Measurements from ENCODE around the genes RAB38 and TRIM49D2.

- PRO-cap, result no peak
- RAMPAGE, long total RNA, 5 experiments, result no peak in any of the 5 experiments
- RRBS, result no CpG with 5 or more reads among the region's 8 CpGs
These were observed 407.2 kb upstream of the CCDC90B start for GRCh38 chr11:83693171-83693967.

DNA sequence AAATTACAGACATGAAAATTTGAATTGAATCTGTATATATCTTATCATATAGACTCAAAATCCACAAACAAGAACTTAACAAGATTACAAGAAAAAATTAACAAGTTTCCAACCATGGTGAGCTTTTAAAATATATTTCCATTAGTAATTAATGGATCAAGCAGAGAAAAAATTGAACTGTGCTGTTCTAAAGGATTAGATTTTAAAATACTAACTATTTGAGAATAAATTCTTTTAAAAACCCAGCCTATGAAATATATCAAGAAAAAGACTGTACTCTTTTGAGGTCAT lies 152.9 kb downstream of the DLG2 start:
- PRO-cap, result no peak
- RAMPAGE, long total RNA, 5 experiments, result no peak in any of the 5 experiments

- PRO-cap, result no peak
- RAMPAGE, long total RNA, 5 experiments, result no peak in any of the 5 experiments
- RRBS, result no CpG with 5 or more reads among the region's 4 CpGs
These were observed 4.5 kb upstream of the TMEM126A start for GRCh38 chr11:85643151-85643774.

DNA sequence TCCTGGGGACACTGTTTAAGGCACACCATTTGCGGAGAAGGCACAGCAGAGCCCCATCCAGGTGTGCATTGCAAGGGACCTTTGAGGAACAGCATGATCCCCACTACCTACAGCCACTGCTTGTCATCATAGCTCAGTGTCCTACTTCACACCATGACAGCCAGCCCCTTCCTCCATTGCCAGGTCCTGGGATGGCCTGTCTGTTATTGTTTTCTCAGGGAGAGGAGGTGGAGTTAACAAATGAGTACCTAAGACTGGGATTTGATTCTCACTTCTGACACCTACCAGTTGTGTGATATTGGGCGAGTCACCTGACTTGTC lies 54.8 kb downstream of the SYTL2 start:
- PRO-cap, result no peak
- RAMPAGE, long total RNA, 5 experiments, result no peak in any of the 5 experiments
- RRBS, result no CpG with 5 or more reads among the region's 2 CpGs

DNA sequence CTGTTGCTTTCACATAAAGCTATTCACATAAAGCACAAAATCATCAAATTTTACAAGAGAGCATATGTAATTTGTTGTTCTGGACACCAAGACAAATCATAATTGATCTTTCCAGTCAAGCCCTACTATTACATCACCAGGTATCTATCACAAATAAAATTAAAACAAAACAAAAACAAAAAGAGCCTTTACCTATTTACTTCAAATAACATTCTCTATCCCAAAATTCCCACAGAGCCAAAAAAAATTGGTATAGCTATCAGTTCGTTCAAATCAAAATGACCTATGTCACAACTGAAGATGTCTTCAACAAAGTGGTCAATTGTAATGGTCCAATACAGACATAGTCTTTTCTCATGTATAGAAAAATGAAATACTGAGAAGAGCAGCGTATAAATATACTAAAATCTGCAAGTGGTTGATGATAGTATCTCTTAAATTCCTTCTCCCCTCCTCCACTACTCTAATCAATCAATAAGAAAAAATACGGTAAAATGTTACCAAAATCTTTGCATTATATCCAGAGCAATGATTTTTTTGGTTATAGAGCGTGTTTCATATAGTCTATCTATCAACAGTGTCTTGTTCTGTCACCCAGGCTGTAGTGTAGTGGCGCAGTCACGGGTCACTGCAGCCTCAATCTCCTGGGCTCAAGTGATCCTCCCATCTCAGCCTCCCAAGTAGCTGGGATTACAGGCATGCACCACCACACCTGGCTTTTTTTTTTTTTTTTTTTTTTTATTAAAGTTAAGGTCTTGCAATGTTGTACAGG lies 105.5 kb downstream of the PICALM start:
- PRO-cap, result no peak
- RAMPAGE, long total RNA, 5 experiments, result no peak in any of the 5 experiments
- RRBS, result no CpG with 5 or more reads among the region's 6 CpGs

- PRO-cap, result no peak
- RAMPAGE, long total RNA, 5 experiments, result no peak in any of the 5 experiments
- RRBS, result no CpG with 5 or more reads among the region's 1 CpG
These were observed 90.5 kb downstream of the PICALM start for GRCh38 chr11:85978251-85978949.

DNA sequence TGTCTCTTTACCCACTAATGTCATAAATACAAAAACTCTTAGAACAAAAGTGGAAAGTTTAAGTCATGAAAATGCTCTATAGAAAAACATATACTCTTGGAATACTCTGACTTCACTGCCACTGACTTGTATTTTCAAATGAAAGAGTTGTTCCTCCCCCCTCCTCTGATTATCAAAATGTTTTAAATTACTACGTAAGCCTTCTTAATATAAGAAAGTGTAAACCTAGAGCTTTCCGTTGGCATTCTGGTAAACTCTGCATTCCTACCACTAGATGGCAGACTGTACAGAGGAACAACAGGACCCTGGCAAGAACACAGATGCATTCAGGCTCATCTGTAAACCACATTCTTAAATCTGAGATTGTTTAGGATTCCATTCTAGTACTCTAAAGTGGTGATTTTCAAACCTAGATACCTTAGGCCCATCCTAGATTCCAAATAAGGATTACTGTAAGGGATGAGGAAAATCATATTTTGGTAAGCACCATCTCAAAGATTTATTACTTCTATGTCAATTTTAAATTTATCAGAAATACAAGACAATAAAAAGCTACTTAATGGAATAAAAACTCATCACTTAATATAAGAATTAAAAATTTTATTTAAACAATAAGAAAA lies 27.0 kb downstream of the PICALM start:
- PRO-cap, result unidirectional peak, minus-strand start at position 168 of the sequence
- RAMPAGE, long total RNA, 5 experiments, result no peak in any of the 5 experiments
- RRBS, result no CpG with 5 or more reads among the region's 2 CpGs

DNA sequence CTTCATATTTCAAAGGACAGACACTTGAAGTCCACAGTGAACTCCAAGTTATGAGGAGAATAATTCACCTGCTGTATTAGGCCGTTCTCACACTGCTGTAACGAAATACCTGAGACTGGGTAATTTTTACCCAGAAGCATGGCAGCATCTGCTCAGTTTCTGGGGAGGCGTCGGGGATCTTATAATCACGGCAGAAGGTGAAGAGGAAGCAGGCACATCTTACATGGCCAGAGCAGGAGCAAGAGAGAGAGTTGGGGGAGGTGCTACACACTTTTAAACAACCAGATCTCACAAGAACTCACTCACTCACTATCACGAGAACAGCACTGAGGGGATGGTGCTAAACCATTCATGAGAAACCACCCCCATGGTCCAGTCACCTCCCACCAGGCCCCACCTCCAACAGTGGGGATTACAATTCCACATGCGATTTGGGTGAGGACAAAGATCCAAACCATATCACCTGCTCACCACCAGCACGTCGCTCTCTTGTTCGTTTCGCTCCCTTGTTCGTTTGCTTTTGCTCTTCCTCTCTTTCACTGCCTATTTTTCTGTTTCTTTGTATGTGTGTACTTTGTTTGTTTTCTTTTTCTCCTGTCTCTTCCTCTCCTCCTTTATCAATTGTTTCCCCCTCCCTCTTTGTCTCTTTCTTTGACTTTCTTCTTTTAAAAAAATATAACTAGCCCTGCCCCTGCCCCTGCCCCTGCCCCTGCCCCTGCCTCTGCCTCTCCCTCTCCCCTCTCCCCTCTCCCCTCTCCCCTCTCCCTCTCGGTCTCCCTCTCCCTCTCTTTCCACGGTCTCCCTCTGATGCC lies 40.4 kb upstream of the PICALM start:
- PRO-cap, result no peak
- RAMPAGE, long total RNA, 5 experiments, result no peak in any of the 5 experiments
- RRBS, result no CpG with 5 or more reads among the region's 14 CpGs

DNA sequence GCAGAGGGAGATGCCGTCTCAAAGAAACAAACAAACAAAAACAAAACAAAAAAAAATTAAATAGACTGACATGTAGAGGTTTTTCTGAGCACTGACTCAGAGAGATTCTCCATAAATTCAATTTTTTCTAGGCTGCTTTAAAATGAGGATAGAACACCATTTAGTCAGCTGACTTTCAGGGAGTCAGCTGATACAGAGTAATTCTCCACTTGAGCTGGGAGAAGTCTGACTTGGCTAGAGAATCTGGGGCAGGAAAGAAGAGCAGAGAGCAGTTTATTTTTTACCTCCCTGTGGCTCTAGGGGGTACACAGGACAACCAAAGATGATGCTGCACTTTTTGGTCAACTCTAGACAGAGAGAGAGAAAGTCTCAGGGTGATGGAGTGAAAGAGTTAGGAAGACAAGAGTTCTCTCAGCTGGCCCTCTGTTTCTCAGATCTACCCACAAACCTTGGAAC lies 67.3 kb upstream of the EED start:
- PRO-cap, result no peak
- RAMPAGE, long total RNA, 5 experiments, result no peak in any of the 5 experiments
- RRBS, result no CpG with 5 or more reads among the region's 1 CpG

- PRO-cap, result no peak
- RAMPAGE, long total RNA, 5 experiments, result start-site peak on the minus strand in 1 of 5 experiments, at chr11:86464164-86464427 at its widest, 7 reads per replicate
- RRBS, result no CpG with 5 or more reads among the region's 3 CpGs
These were observed 89.3 kb downstream of the CCDC81 start for GRCh38 chr11:86464001-86464414.

- PRO-cap, result no peak
- RAMPAGE, long total RNA, 5 experiments, result no peak in any of the 5 experiments
- RRBS, result no CpG with 5 or more reads among the region's 4 CpGs
These were observed 136.5 kb downstream of the CCDC81 start for GRCh38 chr11:86511062-86511681.

- PRO-cap, result no peak
- RAMPAGE, long total RNA, 5 experiments, result no peak in any of the 5 experiments
- RRBS, result no CpG with 5 or more reads among the region's 8 CpGs
These were observed 2.3 kb downstream of the PRSS23 start for GRCh38 chr11:86802389-86803197.

DNA sequence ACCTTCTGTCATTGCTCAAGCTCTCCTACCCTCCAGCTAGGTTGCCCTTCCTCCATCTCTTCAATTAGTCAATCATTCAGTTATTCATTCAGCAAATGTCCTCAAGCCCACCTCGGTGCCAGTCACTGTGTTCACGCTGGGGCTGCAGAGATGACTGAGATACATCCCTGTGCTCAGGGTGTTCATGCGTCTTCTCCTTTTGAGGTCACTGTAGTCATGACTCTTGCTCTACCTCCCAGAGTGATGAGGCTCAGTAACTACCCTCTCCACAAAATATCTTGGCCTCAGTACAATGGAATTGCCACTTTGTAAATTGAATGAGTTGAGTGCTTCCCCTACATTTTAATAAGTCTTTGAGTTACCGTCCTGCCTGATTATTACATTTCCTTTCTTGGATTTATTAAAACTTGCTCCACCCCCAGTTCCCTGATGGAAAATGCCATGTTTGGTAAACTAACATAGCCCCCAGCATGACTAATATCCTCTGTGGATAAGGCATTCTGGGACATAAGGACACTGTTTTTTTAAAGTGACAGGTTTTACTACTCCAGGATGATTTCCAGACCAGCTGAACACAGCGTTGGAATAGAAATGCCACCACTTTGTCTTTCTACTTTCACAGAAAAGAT lies 15.9 kb downstream of the PRSS23 start:
- PRO-cap, result unidirectional peak, plus-strand start at position 555 of the sequence
- RAMPAGE, long total RNA, 5 experiments, result no peak in any of the 5 experiments
- RRBS, result no CpG with 5 or more reads among the region's 5 CpGs

- PRO-cap, result no peak
- RAMPAGE, long total RNA, 5 experiments, result no peak in any of the 5 experiments
- RRBS, result no CpG with 5 or more reads among the region's 3 CpGs
These were observed 13.5 kb upstream of the TMEM135 start for GRCh38 chr11:87024353-87024552.

DNA sequence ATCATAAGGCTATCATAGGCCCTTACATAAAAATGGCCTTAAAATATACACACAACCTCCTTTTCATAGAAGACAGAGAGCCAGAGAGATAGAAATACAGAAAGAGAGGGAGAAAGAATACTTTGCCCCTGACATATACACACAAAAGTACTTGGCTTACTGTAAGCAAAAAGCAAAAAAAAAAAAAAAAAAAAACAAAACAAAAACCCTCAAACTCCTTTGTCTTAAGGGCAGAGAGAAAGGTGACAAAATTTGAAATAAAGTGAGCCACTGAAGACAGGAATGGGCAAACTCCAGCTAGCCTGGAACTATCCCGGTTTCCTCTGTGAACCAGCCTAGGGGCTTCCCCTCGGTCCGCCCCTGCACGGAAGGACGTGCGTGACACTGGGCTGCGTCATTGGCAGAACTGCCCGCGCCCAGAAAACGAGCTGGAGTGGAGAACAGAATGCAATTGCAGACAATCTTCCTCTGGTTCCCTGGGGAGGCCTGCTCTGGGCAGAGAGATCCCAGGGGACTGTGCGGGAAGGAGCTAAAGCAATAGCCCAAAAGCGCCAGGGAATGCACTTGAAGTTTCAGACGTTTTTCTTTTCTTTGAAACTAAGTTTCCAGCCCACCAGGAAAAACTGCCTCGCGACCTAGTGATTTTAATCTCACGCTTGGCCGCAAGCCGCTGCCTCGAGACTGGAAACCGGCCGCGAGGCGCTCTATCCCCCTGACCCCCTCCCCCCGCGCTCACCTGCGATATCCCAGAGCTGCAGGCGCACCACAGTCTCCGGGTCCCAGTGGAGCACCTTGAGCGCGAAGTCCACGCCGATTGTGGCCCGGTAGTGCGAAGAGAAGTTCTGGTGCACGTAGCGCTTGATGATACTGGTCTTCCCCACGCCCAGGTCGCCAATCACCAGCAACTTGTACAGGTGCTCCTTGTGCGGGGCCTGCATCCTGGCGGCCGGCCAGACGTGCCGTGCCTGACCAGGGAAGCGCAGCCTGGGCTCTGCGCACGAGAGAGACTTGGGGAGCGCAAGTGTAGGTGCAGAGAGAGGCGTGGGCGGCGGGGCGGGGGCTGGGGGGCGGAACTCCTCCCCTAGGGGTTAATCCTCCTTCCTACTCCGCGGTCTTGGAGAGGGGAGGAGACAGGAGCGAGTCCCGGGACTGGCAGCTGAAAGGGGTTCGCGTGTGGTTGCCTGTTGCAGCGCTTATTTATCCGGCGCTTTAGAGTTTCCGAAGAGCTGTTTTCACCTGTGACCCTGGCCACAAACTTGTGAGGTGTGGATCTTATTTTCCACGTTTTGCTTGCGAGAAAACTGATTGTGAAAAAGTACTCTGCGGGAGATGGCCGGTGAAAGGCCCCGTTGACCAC lies at the start of gene RAB38:
TSS of gene RAB38 (minus strand) at position 997 of the 1,357 bp plus-strand sequence.
- PRO-cap, result bidirectional peak, plus-strand start at position 421 of the sequence, minus-strand start at position 324 of the sequence; bidirectional peak, plus-strand start at position 1,118 of the sequence, minus-strand start at position 896 of the sequence
- RAMPAGE, long total RNA, 5 experiments, result start-site peak on the minus strand in 2 of 5 experiments, centred at positions 824 to 1,029 of the sequence, 7 to 64 reads per replicate
- RRBS, result 5% methylated on average over 27 of the region's 67 CpGs

GRCh38 chr11:88301765-88302117 lies 35.8 kb downstream of the CTSC start:
- PRO-cap, result no peak
- RAMPAGE, long total RNA, 5 experiments, result no peak in any of the 5 experiments
- RRBS, result no CpG with 5 or more reads among the region's 5 CpGs

DNA sequence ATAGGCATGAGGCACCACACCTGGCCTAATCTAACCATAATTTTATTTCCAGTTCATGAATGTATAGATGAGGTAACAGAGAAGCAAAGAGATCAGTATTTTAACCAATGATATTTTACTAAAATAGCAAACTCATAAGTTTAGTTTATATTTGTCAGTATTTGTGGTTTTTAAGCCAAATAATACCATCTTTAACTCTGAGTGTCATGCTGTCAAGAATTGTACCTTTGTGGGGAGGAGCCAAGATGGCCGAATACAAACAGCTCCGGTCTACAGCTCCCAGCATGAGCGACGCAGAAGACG lies 33.8 kb downstream of the TRIM77 start:
- PRO-cap, result no peak
- RAMPAGE, long total RNA, 5 experiments, result no peak in any of the 5 experiments
- RRBS, result no CpG with 5 or more reads among the region's 5 CpGs

- PRO-cap, result no peak
- RAMPAGE, long total RNA, 5 experiments, result no peak in any of the 5 experiments
- RRBS, result no CpG with 5 or more reads among the region's 6 CpGs
These were observed at the start of gene TRIM49D2 for GRCh38 chr11:89923707-89924163. Gene TRIM49D2, plus strand, starts transcription at chr11:89924064.

DNA sequence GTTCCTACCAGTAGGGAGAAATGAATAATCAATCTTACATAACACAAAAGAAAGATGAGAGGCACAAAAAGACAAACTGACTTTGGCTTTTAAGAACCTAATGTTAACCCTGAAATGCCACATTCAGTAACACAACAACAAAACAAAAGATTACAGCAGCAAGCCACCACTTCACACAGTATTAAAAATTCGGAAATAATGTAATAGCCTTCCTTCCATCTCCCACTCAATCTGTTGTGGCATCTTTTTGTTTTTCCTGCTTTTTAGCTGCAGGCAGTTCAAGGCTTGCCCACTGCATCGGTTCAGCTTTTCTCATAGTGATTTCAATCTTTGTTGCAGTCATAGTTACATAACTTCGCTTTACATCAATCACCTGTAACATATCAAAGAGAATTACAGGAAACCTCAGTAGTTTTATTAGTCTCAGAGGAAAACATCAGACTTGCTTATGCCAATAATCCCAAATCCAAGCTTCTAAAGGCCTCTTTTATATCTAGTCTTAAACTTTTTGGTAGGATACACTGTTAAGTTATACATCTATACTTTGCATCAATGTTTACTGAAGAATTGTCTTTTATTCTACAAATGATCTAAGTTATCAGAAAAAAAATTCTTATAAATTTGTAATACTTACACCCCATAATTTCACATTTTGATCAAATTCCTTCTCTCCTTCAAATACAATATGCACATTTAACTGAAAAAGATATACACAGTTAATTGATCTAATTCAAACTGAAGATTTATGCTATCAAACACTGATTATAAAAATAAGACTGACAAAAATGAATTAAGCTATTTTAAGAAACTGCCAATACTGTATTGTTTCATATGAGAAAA lies 20.4 kb downstream of the CHORDC1 start:
- PRO-cap, result no peak
- RAMPAGE, long total RNA, 5 experiments, result start-site peak on the minus strand in 4 of 5 experiments, centred at positions 338 to 687 of the sequence, 13 to 26 reads per replicate
- RRBS, result no CpG with 5 or more reads among the region's 3 CpGs

DNA sequence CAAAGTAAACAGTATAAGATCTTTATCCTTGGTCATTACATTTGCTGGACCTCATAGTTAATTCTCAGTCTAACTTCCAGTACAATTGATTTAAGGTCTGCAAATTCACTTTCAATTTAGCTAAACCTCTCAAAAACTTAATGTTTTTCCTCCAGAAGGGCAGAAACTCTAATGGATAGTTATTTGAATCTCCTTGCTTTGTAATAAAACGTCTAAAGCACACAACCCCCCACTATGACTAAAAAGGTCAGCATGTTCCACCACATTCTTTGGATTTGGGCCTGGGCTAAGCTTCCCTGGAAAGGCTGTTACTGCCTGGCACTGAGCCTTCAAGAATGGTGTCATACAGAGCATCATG lies 242.8 kb upstream of the FAT3 start:
- PRO-cap, result no peak
- RAMPAGE, long total RNA, 5 experiments, result no peak in any of the 5 experiments
- RRBS, result no CpG with 5 or more reads among the region's 1 CpG

Measured in stomach (tissue), 7 donors.